ENCODE measurements around a stretch of chr5.

- PRO-cap, 2 experiments, result no peak in any of the 2 experiments
These were observed 123.6 kb upstream of the ADRA1B start for GRCh38 chr5:159792703-159793059.

- PRO-cap, 2 experiments, result peak in 1 of 2 experiments; most common minus-strand start chr5:159865260 (in 1)
These were observed 51.2 kb upstream of the ADRA1B start for GRCh38 chr5:159864789-159865807.

- PRO-cap, 2 experiments, result no peak in any of the 2 experiments
These were observed 22.5 kb downstream of the PWWP2A start for GRCh38 chr5:160096553-160097298.

DNA sequence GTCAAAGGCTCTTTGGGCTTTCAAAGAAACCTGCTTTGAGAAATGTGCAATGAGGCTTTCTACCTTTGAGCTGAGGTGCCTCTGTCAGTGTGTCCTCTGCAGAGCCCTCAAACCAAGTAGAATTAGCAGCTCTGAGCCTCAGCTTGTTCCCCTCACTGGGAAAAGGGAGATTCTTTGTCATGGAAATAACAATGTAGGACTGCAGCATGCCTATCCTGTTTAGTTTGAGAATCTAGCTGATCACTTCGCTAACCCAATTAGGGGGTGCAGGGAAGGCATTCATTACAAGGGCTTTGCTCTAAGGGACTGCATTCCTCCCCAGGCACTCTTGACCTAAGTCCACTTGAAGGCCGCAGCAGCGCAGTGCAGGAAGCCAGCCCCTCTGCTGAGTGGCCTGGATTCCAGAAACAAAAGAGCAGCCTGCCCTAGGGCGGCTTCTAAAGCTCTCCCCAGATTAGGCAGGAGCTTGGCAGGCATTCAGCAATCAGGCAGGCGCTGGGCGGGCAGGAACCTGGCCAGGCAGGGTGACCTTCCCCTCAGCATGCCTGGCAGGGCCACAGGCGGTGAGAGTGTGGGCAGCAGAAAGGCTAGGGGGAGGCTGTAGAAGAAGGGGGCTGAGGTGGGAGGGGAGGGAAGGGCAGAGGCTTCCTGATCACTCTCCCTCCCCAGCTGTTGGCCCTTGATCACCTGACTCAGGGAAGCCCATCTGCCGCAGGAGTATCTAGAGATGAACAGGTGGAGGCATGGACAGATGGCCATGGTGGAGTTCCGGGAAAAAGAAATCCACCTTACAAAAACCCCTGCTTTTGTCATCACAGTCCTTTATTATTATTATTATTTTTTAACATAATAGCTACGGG is 24.8 kb downstream of the CCNJL start:
- PRO-cap, 2 experiments, result peak in 2 of 2 experiments; most common plus-strand start position 539 of the sequence (in 2); most common minus-strand start position 335 of the sequence (in 2)

GRCh38 chr5:160315829-160316316 is 3.5 kb upstream of the CCNJL start:
- PRO-cap, 2 experiments, result no peak in any of the 2 experiments

DNA sequence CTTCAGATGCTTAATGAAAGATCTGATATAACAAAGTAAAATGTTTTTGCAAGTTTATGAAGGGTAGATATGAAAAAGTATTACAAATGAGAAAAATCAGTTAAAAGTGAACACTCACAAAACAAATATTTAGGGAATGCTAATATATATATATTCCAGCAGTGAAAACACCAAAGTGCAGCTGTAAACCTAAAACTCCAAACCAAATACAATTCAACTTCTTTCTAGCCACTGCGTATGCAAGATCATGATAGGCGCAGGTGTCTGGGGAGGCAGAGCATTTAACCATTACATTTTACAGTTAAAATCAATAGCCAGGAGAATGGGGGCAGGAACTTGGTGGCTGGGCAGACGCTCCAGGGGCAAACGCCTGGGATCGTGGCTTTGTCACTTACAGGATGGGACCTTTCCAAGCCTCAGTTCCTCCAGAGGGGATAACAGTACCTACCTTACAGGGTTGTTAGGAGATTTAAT is 626 bp downstream of the FAM200C start:
- PRO-cap, 2 experiments, result no peak in any of the 2 experiments

GRCh38 chr5:160656961-160657671 is 194.9 kb downstream of the ATP10B start:
- PRO-cap, 2 experiments, result no peak in any of the 2 experiments

GRCh38 chr5:160926273-160926924 is 74.4 kb upstream of the ATP10B start:
- PRO-cap, 2 experiments, result no peak in any of the 2 experiments

DNA sequence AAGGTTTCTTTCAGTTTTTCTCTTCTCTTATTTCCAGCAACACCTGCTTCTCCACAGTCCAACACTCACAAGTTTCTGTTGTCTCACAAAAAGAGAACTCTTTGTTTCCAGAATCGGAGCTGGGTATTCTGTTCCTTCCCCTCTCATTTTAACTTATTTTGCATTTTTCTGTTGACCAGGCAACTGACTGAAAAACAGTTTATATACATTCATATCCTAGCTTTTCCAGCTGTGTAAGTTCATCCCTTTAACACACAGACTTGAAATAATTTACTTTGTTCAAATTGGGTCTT is 287.1 kb upstream of the ATP10B start:
- PRO-cap, 2 experiments, result no peak in any of the 2 experiments

DNA sequence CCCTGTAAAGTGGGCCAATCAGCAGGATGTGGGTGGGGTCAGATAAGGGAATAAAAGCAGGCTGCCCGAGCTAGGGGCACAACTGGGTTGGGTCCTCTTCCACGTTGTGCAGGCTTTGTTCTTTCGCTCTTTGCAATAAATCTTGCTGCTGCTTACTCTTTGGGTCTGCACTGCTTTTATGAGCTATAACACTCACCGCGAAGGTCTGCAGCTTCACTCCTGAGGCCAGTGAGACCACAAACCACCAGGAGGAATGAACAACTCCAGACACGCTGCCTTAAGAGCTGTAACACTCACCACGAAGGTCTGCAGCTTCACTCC is 554.1 kb upstream of the CCNG1 start:
- PRO-cap, 2 experiments, result no peak in any of the 2 experiments

- PRO-cap, 2 experiments, result no peak in any of the 2 experiments
These were observed 10.9 kb downstream of the HMMR start for GRCh38 chr5:163471246-163471739.

DNA sequence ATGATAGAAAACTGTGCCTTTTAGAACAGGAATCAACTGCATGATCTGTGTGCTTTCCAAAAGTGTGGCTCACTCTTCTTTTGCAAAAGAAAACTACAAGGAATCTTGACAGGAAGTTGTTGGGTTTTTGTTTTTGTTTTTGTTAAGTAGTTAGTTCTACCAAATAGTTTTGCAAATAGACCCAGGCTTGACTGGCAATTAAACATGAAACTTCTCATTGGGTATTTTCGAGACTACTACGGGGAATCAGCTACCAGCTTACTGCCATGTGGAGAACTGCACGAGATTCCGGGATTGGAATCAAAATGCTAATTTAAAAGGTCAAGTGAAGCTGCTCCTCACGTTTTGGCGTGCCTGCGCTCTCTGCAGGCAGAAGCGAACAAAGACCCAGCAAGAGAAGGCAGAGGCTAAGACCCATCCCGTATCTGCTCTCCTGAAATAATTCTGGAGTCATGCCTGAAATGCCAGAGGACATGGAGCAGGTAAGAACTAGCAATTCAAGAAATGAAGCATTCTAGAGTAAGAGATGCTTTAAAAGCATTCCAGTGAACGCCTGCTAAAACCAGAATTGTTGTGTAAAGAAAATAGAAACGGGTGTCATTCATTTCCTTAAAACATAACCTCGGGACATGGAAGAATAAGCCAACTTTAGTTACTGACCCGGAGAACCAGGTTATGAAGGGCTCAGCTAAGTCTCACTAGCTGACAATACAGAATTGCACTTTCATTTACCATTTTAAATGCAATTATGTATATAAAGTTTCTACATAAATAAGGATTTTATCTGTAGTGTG is 2.3 kb upstream of the MAT2B start:
- PRO-cap, 2 experiments, result peak in 2 of 2 experiments; most common plus-strand start position 372 of the sequence (in 2); most common minus-strand start position 381 of the sequence (in 2)

- PRO-cap, 2 experiments, result no peak in any of the 2 experiments
These were observed 756 bp downstream of the MAT2B start for GRCh38 chr5:163506106-163506644.

DNA sequence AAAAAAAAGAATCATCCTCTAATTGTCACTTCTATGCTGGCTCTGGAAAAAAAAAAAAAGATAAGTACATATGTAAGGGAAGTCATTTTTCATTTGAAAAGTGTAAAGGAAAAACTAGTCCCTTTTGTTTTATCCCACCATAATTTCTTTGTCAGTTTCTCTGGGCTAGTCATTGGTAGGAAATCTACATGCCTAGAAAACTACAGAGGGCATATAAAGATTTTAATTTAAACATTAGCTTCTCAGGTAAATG is 894.5 kb upstream of the TENM2 start:
- PRO-cap, 2 experiments, result no peak in any of the 2 experiments

GRCh38 chr5:166926041-166926485 is 52.8 kb upstream of the TENM2 start:
- PRO-cap, 2 experiments, result no peak in any of the 2 experiments

GRCh38 chr5:167952523-167953052 is 338.9 kb upstream of the WWC1 start:
- PRO-cap, 2 experiments, result no peak in any of the 2 experiments

DNA sequence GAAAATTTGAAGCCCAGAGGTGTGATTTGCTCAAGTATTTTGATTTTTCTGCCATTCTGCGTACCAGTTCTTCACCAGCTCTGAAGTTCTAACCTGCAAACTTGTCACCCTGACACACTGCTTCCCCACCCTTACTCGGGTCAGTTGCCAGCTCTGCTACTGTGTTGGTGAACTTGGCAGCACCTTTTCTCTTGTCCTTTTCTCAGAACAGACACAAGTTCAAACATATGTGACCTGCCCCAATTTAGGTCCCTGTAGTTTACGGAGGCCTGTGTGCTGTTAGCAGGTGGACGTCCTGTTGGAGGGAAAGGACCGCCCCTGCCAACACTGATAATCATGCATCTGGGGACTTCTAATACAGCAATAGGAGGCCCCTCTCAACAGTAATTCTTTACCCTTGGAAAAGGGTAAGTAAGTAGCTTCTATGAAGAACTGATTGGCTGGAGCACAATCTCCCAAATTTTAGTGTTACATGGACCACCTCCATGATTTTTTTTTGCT is 2.4 kb downstream of the WWC1 start:
- PRO-cap, 2 experiments, result no peak in any of the 2 experiments

- PRO-cap, 2 experiments, result no peak in any of the 2 experiments
These were observed 82.9 kb downstream of the WWC1 start for GRCh38 chr5:168374215-168374923.

GRCh38 chr5:168819266-168819563 is 240.0 kb upstream of the PANK3 start:
- PRO-cap, 2 experiments, result no peak in any of the 2 experiments

- PRO-cap, 2 experiments, result no peak in any of the 2 experiments
These were observed 272.9 kb upstream of the PANK3 start for GRCh38 chr5:168851950-168852489.